Tibial nerve (tissue), 3 donors: ENCODE data around the genes ARHGAP15 and GTDC1.

DNA sequence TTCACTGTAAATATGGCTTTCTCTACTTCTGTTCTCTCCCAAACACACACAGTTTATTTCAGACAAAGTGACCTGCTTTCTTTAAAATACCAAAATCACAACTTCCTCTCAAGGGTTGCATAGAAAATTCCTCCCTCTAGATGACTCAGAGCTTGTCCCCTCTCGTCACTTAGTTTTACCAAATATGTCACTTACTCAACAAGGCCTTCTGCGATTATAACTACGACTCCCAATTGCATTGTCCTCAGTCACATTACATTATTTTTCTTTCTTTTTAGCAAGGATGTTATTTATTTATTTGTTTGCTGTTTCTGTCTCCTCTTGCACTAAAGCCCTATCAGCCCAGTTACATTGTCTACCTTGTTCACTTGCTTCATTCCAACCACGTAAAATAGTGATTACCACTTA, 9.4 kb downstream of the LRP1B start:
- PRO-cap: no peak
- RAMPAGE, long total RNA, 3 experiments: no peak in any of the 3 experiments

GRCh38 chr2:142328220-142328777, 197.5 kb upstream of the LRP1B start:
- PRO-cap: no peak
- RAMPAGE, long total RNA, 3 experiments: no peak in any of the 3 experiments

DNA sequence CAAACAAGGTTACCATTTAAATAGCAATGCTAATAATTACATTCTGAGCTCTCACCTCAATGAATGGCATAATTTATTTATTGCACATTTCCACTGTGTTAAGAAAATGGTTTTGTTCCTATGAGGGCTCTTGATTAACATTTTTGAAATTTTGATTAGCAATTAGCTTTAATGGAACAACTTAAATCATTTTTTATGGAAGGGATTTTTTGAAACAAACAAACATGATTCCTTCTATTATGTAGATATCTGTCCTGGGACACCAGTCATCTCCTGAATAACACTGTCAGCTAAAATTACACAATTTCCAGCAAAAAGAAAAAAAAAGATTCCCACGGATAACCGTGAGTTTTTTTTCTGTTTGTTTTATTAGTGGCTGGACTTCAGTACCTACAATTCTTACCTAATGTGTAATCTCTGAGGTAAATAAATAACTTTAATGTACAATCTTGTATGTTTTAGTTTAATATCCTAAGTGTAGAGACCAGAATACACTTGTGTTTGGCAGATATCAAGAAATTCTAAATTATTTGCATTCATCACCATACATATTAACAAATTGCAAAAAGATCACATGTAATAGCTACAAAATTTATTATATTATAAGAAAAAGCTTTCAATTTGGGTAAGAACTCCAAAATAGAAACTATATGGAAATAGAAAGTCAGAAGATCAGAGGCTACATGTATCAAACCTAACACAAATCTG, 126.6 kb upstream of the KYNU start:
- PRO-cap: no peak
- RAMPAGE, long total RNA, 3 experiments: no peak in any of the 3 experiments

DNA sequence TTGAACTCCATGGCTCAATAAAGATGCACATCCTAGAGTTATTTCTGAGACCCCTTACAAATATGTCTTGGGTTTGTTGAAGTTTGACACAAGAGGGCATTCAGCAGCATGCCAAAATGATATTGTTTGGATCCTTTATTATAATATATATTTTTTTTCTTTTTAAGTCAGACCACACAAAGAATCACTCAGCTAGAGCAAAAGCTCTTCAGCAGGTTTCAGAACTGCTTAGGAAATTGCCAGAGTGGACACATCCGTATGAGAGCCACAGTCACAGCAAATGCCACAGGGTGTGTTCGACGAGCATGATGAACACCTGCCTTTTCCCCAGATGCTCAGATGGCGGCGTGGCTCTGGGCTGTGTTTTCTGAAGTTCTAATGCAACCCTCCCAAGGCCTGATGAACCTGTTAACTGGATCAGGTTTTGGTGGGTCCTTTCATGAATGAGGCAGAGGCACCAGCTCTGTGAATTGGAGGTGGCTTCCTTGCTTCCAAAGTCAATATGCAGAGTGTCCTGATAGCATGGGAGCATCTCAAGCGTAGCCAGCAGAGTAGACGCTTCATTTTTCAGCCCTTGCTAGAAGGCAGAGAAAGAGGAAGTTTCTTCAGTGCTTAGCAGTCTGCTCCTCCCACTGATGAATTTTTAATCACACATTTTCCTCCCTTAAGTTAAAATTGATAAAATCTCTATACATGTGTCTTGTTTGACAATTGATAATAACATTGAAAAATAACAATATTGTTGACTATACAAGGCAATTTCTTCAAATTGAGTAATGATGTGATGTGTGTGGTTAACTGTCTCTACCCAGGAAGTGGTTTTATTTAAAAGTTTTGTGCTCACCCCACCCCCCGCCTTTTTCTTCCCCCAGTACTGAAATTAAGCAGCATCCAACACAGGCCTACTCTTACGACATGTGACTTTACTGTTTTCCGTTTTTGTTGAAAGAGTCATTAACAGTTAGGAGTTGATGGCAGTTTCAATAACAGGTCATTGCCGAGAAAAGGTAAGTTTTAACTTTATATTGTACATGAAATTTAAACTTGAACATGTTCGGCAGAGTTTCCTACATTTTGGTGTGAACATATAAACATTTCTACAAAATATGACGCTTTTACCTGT, at the start of gene ARHGAP15:
ARHGAP15 (plus strand) TSS at position 960 of the 1,123 bp plus-strand sequence.
- PRO-cap: no peak
- RAMPAGE, long total RNA, 3 experiments: start-site peak on the plus strand in 2 of 3 experiments, centred at positions 906 to 915 of the sequence, 16 to 31 reads per replicate

- PRO-cap: no peak
- RAMPAGE, long total RNA, 3 experiments: no peak in any of the 3 experiments
Observed at GRCh38 chr2:143247044-143247453, 117.8 kb downstream of the ARHGAP15 start.

GRCh38 chr2:143521413-143521851, 392.2 kb downstream of the ARHGAP15 start:
- PRO-cap: no peak
- RAMPAGE, long total RNA, 3 experiments: no peak in any of the 3 experiments

- PRO-cap: no peak
- RAMPAGE, long total RNA, 3 experiments: no peak in any of the 3 experiments
Observed at GRCh38 chr2:143901063-143901649, 431.2 kb downstream of the GTDC1 start.

DNA sequence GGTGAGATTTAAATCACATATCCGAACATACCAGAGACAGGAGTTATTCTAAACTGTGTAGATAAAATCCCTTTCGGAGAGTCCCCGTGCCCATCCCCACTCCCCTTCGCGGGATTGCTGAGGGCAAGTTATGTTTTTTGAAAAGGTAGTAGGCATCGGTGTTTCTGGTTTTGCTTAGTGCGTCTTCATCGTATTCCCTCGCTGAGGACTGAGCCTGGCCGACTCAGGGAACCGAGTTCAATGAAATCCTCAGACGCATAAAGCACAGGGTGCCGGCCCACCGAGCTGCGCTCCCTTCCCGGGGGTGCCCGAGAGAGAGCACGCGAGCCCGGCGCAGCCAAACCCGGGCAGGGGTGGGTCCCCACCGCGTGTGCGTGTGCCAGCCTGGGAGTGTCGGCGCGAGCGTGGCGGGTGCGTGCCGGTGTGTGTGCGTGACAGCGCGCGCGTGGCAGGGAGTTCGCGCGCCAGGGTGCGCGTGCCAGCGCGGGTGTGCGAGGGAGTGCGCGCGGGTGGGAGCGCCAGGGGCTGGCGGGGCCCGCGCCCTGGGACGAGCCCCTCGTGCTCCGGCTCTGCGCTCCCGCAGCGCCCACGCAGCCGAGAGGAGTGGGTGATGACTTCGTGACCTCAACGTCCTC, 395.6 kb downstream of the GTDC1 start:
- PRO-cap: bidirectional peak, plus-strand start at position 252 of the sequence, minus-strand start at position 210 of the sequence; bidirectional peak, plus-strand start at position 481 of the sequence, minus-strand start at position 429 of the sequence; bidirectional peak, plus-strand start outside the sequence, minus-strand start at position 588 of the sequence
- RAMPAGE, long total RNA, 3 experiments: no peak in any of the 3 experiments

GRCh38 chr2:144117242-144117850, 215.0 kb downstream of the GTDC1 start:
- PRO-cap: no peak
- RAMPAGE, long total RNA, 3 experiments: no peak in any of the 3 experiments

DNA sequence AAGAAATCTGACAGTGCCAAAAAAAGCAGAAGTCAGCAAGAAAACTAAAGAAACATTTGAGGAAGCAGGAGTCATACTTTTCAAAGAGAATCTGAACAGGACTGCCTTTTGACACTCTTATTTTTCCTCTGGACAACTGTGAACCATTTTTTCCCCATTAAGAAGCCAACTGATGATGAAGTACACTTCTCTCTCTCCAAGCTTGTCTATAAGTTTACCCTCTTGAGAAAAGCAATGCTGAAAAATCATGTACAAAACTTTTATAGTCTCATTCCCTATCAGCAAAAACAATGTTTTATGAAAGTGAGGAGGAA, 188.5 kb downstream of the GTDC1 start:
- PRO-cap: no peak
- RAMPAGE, long total RNA, 3 experiments: no peak in any of the 3 experiments

DNA sequence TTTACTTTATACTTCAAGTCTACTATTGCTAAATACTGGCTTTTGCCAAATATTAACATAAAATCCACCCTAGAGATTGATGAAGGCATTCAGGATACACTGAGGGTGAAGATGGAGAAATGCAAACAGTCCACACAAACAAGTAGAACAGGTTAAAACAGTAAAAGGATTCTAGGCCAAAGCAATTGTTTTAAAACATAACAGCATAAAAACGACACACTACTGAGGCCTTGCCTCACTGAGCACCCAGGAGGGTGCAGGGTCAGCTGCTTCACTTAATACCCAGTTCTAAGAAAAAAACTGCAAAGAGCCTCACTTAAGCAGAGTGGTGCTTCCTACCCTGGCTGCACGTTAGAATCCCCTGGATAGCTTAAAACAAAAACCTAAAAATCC, 91.7 kb downstream of the GTDC1 start:
- PRO-cap: no peak
- RAMPAGE, long total RNA, 3 experiments: no peak in any of the 3 experiments

DNA sequence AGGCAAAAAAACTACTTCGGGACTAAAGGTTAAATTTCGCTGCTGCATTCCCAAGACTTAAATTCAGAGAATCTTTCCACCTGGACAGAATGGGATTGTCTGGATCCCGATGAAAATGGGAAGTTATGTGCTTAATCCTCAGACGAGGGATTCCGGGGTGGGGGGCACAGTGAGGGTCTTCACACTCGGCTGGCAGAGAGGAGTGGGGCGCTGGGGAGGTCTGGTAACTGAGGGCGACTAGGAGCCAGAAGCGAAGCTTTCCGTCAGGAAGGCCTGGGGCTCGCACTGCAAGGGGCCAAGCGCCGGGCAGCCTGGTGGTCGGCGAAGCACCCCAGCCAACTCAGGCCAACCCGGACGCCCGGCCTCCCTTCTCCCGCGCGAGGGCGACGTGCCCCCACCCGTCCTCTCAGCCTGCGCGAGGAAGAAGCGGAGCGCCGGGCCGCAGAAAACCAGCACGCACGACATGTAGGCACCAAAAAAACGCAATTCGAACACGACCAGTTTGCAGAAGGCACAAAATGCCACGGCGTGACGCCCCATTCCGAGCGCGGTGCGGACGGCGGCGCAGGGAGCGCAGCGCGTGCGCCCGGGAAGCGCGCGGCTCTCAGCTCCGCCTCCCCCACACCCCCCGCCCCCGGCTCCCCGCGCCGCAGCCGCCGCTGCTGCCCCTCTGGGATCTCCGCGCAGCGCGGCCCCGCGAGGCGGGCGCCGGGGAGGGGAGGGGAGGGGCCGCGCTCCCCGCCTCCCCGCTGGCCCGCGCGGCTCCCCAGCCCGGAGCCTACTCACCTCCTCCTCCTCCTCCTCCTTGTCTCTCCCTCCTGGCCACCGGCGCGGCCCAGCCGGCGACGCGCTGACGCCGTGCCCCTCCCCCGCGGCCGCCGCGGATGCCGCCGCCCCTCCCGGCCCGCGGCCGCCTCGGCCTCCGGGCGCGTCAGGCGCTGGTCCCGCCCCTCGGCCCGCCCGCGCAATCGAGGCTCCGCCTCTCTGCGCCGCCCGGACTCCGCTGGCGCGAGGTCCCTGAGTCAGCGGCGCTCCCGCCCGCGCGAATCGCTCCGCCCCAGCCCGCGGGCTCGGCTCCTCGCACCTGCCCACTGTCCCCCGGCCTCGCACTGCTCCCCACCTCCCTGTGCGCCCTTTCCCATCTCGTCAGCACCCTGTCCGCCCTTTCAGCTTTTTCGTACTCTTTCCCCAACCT, at the start of gene GTDC1:
GTDC1 (minus strand) TSS at position 860 of the 1,195 bp plus-strand sequence.
- PRO-cap: bidirectional peak, plus-strand start at position 539 of the sequence, minus-strand start at position 566 of the sequence; bidirectional peak, plus-strand start at position 808 of the sequence, minus-strand start at position 780 of the sequence; bidirectional peak, plus-strand start at position 1,031 of the sequence, minus-strand start at position 924 of the sequence
- RAMPAGE, long total RNA, 3 experiments: start-site peak on the minus strand in 3 of 3 experiments, centred at positions 557 to 846 of the sequence, 9 to 111 reads per replicate

GRCh38 chr2:144332848-144333306, 565 bp upstream of the GTDC1 start:
- PRO-cap: no peak
- RAMPAGE, long total RNA, 3 experiments: no peak in any of the 3 experiments

DNA sequence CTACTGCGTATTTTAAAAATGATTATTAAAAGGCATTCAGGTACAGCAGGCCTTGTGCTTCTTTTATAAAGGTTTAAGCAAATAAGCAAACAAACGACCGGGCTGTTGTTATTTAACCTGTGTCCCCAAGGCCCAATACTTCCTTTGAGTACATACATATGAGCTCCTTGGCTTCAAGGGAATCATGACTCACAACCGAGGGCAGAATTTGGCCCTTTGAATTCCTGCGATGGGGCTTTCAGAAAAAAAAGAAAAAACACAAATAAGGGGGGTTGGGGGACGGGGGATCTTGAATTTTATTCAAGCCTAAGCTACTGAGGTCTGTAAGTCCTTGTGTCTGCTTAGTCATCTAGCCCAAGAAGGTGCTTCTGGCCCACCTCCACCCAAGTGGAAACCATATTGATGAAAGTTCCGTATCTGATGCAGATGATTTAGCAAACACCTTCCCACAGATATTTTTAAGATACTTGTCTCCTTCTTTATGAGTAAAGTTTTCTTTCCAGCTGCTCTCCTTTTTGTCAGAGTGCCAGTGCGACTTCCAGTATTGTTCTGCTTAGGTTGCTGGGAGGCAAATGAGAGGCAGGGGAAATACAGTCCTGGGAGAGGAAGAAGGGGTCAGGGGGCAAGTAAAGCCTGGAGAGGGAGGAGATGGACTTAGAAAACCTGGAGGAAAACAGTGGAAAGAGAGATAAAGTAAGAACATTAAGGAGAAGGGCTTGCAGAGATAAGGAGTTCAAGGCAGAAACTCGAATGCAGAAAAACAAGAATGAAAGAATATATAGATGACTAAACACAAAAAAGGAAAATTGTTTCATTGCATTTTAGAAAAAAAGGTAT, 18.0 kb upstream of the GTDC1 start:
- PRO-cap: no peak
- RAMPAGE, long total RNA, 3 experiments: no peak in any of the 3 experiments

DNA sequence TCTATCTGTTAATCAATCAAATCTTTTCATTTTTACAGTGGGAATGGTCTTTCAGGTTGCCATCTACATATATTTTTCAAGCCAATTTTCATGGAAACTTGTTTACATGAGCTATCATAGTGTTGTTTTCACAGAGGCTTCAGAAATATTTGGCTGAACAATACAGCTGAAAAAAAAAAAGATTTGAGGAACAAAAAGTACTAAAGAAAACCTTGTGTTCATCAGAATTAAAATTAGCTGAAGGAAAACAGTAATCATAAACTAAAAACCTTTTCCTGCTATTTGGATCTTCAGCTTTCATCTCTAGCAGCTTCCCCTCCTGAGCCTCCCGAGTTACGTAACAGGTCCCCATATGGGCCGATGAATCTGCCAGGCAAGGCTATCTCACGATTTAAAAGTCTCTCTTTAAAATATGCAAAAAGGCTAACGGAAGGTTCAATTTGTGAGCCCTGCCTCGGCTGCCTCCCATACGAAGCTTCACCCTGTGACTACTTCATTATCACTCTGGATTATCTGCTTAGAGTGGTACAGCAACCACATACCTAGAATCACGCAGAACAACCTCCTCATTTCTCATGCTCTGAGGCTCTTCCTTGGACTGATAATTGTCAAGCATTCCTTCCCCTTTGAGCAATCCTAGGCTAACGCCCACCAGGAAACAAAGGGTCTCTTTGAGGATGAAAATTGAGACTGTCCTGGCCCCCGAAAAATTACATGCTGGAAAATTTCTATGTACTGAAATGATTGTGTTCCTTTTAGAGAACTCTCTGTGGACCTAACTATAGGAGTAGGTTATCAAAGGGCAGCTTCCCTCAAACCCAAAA, 40.1 kb upstream of the GTDC1 start:
- PRO-cap: no peak
- RAMPAGE, long total RNA, 3 experiments: no peak in any of the 3 experiments

GRCh38 chr2:144379937-144380479, 47.7 kb upstream of the GTDC1 start:
- PRO-cap: no peak
- RAMPAGE, long total RNA, 3 experiments: no peak in any of the 3 experiments

DNA sequence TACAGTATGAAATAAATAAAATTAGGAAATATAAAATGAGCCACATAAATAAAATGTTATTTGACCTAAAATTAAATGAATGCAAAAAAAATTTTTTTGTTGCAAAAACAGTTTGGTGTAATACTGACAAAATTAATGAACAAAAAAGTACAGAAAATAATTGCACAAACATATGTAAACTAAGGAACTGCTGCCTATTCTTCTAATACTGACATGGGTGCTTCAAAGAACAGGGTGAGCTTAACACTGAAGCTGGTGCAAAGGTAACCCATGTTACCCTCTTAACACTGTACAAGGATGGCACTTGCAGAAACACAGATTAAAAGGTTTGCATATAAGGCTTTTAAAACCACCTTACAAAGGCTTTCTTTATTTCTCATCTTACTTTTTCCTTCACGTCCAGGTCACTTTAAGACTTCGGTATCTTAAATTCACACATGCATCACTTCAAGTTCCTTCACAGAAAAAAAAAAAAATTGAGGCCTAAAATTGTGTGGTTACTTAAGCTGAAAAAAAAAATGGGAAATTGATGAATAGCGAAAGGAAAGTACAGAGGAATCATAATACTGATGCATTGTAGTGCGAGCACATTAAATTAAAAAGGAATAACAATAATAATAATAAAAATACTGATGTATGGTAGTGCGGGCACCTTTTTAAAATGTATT, 56.2 kb upstream of the GTDC1 start:
- PRO-cap: no peak
- RAMPAGE, long total RNA, 3 experiments: no peak in any of the 3 experiments

DNA sequence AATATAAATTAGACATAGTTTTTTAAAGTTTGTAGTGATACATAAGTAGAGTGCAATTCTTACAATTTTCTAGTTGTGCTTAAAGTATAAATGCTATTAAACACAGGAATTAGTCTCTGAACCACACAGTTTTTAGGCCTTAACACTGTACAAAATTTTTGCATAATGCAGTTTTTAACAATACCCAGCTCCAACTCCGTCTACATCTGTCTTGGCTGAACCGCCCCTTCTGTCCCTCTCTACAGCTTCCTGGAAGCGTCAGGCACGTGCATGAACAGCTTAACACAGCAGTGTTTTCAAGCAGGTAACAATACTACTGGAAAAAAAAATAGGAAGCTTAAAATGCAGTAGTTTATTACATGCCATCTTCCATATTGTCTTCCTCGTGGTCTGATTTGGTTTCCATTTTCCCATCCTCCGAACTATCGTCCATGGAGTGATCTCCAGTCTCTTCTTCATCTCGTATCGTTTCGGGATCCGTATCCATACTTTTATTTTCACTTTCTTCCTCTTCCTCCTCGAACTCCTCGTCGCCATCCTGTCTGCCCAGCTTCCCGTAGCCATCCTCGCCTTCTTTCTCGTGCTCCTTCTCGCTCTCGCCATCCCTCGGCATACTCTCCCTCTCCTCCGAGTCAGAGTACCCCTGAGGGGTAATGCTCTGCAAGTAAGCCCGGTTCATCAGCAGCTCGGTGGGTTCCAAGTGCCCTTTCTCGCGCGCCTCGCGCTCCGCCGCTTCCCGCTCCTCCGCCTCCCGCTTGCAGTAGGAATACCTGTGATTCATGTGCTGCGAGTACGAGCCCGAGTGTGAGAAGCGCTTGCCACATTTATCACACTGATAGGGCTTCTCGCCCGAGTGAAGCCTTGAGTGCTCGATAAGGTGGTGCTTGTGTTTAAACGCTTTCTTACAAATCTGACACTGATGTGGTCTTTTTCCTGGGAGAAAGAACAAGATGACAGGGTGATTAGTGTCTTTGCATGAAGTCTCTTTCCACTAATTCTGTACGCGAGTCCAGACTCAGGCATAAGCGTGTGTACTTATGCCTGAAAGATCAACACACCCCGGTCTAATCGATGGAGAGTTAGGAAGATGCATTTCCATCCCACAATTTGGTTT, 57.1 kb upstream of the GTDC1 start:
- PRO-cap: no peak
- RAMPAGE, long total RNA, 3 experiments: no peak in any of the 3 experiments

- PRO-cap: no peak
- RAMPAGE, long total RNA, 3 experiments: no peak in any of the 3 experiments
Observed at GRCh38 chr2:144403700-144404512, 71.6 kb upstream of the GTDC1 start.

GRCh38 chr2:144426781-144428119, 92.7 kb downstream of the ZEB2 start:
- PRO-cap: no peak
- RAMPAGE, long total RNA, 3 experiments: no peak in any of the 3 experiments